ENCODE measurements around a stretch of chr1.

- RAMPAGE, total RNA: no peak
These were observed 39.3 kb downstream of the DTL start for GRCh38 chr1:212074797-212075383.

DNA sequence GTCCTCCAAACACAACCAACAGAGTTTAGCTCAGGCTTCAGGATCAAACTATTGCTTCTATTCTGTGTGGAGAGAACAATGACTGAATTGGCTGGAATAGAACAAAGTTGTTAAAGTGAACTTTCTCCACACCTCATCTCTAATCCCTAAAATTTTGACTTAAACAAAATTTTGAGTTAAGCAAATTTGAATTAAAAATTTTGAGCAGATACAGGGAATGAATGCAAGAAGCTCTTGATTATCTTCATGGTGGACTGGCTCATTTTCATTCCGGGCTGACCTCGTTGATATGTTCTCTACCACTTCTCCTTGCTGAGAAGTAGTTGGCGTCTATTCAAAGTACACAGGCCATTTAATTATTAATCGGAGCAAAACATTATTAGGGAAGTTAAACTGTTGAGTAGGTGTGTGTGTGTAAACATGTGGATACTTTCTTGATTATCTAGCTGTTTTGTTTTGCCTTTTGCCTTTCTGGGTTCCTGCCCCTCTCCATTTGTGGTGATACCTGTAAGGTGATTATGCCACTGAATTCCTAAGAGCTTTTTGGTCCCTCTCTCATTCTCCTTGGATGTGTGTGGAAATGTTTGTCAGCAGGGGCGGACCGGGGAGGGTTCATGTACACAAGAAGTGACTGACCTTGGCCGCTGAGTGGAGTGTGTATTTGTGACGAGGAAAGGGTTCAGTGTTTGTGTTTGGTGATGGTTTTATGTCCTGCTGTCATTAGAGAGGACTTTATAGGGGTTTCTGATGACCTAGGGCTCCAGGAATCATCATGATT lies 56.7 kb upstream of the PPP2R5A start:
- RAMPAGE, total RNA: no peak

DNA sequence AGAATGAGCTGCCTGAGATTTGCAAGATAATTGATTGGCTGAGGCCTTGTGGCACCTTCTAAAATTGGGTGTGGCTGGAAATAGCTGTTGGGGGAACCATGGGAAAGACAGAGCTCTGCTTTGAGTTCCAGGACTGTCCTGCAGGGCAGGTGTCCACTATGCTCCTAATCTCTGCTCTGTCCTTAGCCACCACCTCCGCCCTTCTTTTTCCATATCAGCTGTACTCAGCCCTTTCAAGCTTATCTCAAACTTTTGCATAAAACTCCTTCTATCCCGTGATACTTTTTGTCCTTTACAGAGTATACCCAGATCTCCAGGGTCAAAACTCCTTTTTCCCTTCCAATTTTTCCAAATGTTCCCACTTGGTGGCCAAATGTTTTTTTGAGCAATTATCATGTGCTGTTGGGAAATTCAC lies 23.7 kb upstream of the PPP2R5A start:
- RAMPAGE, total RNA: no peak

DNA sequence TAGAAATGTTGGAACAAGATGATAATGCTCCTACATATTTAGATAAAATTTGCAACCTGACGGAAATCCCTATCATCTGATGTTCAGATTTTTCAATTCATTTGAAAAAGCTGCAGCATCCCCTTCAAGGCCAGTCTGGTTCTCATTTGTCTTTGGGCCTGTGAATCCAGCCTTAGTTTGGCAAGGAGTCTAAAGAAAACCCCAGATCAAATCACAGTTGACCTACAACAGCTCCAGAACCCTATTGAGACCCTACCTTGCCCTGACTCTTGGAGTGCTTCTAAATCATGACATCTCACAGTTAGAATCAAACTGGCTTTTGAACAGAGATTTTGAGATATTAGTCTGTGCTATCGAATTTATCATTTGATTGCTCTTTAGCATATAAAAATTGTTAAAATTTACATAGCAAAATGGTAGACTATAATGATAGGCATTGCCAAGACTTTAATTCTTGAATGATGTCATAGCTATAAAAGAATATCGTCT lies 2.1 kb downstream of the PPP2R5A start:
- RAMPAGE, total RNA: no peak

DNA sequence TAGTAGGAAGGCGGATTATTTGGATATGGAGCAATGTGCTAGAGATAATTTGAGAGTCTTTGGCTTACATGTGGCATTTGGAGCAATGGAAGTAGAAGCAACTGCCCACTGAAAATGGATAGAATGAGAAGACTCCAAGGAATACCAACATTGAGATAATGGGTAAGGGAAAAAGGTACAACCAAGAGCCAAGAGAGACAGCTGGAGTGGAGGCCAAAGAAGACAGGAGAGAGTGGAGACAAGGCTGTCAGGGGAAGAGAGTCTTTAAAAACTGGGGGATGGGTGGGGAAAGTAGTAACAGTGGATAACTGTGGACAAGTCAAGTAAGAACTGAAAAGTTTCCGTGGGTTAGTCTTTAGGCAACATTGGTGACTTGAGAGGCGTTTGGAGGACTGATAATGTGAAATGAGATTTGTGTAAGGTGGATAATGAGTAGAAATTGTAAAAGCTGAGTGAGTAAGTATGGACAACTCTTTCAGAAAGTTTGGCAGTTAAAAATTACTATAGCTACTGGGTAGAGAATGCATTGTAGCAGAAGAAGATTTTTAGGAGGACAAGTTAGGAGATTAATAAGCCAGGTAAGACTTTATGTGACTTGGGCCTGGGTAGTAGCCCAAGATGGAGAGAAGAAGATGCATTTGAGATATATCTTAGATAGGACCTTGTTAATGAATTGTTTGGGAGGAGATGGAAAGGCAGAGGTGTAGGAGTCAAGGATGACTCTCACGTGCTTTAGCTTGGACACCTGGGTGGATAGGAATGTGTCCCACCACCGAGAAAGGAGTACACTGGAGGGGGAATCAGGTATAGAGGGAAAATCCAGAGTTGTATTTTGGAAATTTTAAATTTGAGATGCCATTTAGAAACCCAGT lies 10.5 kb downstream of the PPP2R5A start:
- RAMPAGE, total RNA: no peak

GRCh38 chr1:212466717-212467759 lies 34.3 kb downstream of the NENF start:
- RAMPAGE, total RNA: no peak

- RAMPAGE, total RNA: no peak
These were observed 49.5 kb upstream of the ATF3 start for GRCh38 chr1:212559065-212559442.

DNA sequence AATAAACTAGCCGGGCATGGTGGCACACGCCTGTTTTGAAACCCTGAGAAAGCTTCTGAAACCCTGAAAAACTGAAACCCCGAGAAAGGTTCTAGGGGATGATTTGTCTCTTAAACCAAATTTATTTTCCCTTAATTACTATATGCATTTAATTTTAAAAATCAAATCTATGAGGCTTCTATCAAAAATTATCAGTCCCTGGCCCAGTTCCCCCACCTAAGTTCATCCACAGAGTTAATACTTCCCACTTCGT lies 31.7 kb upstream of the BATF3 start:
- RAMPAGE, total RNA: no peak

GRCh38 chr1:212741610-212742242 lies 42.1 kb upstream of the BATF3 start:
- RAMPAGE, total RNA: no peak

GRCh38 chr1:212794407-212795207 lies 2.9 kb downstream of the TATDN3 start:
- RAMPAGE, total RNA: no peak

GRCh38 chr1:213326786-213327271 lies 275.8 kb downstream of the RPS6KC1 start:
- RAMPAGE, total RNA: no peak

GRCh38 chr1:213759813-213760204 lies 228.0 kb upstream of the PROX1 start:
- RAMPAGE, total RNA: no peak

DNA sequence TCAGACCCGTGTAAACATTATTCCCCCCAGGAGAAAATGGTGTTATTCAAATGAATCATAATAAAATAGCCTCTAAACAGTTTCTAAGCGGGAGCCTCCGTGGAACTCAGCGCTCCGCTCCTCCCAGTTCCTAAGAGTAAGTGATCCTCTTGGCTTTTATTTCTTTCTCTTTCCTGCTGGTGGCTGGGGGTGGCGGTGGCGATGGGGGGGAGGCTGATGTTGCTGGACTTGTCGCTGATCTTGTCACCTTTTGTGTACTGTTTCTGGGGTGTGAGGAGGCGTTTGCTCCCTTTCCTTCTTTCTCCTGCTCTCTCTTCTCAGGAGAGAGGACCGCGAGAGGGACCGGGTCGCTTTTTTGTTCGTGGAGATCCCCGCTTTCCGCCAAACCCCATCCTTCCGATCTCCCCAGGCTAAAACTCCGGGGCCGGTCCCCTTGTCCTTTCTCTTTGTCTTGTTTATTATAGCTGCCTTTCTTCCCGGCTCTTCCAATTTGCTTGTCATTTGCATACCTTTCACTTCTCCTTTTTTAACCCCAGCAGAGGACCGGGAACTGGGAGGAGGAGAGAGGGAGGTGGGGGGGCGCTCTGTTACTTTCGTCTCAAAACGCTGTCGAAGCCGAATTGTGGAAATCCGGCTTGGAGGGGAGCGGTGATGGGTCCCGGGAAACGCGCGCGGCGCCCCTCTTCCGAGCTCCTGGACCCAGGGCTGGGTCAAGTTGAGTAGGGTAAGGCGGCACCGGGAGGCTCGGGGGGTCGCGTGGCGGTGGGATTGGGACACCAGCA lies 1.0 kb downstream of the PROX1 start:
- RAMPAGE, total RNA: no peak

DNA sequence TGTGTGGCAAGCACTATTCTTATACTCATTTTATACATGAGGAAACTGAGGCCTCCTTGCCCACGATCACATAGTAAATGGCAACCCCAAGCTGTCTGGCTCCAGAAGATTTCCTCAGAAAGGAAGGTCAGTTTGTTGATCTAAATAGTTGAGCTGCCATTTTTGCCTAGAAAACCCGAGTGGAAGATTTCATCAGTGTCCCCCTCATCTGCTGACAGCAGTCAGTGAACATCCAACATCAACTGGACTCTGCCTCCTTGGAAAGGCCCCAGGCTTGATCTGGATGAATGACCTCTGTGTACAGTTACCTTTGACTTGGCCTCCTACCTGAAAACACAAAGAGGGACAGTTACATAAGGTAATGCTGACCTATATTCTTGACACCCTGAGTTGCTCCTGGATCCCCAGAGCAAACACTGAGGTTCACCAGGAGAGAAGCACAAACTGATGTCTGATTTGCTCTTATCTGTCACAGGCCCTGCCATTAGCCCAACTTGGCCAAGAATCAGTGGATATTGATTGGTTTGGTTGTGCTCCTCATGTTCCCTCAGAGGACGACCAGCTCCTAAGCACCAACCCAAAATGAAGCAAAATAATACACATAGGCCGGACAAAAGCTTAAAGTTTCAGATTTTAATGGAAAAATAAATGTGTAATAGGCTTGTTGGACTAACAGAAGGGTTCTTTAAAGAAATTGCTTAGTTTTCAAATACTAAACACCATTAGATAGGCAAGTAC lies 139.0 kb downstream of the PROX1 start:
- RAMPAGE, total RNA: no peak

DNA sequence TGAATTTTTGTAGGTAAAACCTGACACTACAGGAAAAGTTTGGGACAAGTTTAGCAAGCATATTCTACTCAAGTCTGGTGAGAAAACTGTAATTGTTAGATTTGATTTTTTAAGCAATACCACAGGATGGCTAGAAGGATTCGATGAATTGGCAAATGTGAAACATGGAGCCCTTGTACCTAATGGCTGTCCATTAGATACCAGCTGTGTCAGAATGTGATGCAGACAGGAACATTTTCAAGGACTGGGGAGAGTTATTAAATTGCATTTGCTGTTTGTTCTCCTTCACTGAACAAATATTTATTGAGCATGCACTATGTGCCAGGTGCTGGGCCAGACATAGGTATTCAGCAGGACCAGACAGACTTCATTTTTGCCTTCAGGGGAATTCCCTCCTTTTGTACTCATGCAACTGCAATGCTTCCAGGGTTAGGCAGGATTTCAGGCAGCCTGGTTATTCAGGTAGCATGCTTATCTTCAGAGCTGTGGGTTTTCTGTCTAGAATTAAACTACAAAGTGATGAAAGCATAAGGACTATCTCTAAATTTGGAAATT lies 64.3 kb upstream of the SMYD2 start:
- RAMPAGE, total RNA: no peak

GRCh38 chr1:214377779-214378305 lies 96.9 kb downstream of the SMYD2 start:
- RAMPAGE, total RNA: no peak

- RAMPAGE, total RNA: no peak
These were observed 105.8 kb downstream of the SMYD2 start for GRCh38 chr1:214386683-214387170.

GRCh38 chr1:214514513-214515124 lies 36.8 kb downstream of the PTPN14 start:
- RAMPAGE, total RNA: no peak

GRCh38 chr1:215023407-215023886 lies 59.1 kb upstream of the KCNK2 start:
- RAMPAGE, total RNA: no peak

DNA sequence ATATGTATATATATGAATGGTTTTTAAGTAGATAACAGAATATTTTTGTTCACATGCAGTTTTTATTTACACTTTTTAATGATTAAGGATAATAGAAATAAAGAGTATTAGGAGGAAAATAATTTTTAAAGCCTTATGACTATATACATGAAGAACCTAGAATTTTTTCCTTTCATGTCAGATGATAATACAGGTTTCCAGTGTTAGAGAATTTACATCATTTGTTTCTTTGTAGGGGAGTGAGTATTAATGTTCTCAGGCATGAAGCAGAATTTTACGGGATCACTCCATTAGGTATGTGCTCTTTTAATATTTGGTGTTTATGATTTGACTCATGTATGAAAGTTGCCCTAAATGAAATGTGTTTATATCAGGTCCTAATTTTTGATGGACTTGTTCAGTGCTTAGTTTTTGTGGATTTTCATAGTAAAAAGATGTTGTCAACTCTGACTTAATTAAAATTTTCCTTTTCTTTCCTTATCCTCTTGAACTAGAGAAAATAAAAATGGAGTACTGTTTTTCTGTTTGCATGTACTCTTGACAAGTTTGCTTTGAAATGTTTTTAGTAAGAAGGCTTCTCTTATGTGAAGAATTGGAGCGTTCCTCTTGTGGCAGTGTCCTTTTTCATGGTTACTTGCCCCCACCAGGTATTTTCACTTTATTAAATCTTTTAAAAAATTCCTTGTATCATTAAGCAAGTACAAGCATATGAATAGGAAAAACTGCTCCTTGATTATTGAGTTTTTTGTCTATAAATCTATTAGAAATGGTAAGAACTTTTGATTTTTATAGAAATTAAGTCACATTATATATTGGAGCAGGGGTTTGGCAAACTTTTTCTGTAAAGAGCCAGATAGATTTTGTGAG lies 10.6 kb downstream of the KCTD3 start:
- RAMPAGE, total RNA: no peak